Mesenchymal stem cell of Wharton's jelly (primary cell): ENCODE measurements around the genes NDUFA13, ZNF626, ZNF431 and ZNF43.

DNA sequence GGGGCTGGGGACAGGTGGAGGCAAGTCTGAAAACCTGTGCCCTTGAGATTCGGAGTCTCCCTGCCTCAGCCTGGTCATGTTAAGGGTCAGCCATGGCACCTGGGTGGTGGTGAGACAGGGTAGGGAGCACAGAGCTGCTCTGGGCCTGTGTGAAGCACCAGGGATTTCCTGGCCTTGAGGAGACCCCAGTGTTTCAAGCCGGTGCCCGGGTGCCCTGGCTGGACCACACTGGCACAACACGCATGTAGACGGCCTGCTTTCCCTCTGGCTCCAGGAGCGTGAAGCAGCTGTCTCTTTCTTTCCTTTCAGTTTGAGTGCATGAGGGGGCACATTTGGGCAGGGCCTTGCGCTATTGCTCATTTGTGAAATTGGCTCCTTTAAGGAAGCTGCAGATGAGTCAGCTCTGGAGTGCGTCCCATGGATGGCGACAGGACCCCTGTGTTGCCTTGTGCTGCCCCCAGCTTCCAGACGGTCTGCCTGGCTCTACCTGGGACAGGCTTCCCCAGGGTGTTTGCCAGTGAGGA is 51.7 kb downstream of the TSSK6 start:
- CAGE, long polyA plus RNA: no peak

- CAGE, long polyA plus RNA: no peak
These were observed 25.9 kb downstream of the TSSK6 start for GRCh38 chr19:19489017-19490202.

- CAGE, long polyA plus RNA: start-site peak on the plus strand at chr19:19516220-19516235, 48 and 69 reads in 2 replicates
These were observed at the start of gene NDUFA13 for GRCh38 chr19:19515858-19516588. Gene NDUFA13 (plus strand): TSS chr19:19516225.

DNA sequence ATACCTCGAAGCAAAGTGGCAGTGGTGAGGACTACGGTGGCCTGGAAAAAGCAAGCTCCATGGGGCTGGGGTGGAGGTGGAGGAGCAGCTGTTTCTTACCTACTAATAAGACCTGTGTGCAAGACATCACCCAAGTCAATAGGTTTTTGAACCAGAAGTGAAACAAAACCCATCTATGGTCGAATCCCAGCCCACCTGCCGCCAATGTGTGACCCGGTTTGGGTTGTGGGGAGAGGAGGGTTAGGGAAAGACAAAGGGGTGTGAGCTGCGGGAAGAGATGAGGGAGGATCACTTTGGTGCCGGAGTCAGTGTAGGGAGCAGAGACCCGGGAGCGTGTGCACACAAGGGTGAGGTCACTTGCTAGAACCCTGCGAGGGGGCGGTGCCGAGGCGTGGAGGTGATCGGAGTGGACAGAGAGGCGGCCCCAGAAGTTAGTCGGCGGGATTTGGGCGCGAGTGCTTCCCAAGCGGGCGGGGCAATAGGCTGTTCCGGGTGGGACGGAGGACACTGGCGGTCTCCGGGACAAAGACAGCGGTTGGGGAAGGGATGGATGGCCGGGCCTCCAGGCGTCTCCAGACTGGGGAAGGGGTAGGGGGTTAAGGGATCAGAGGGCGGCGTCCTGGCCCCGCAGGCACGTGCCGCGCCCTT is 503 bp downstream of the LPAR2 start:
- CAGE, long polyA plus RNA: no peak

- CAGE, long polyA plus RNA: no peak
These were observed 3.4 kb downstream of the GMIP start for GRCh38 chr19:19639915-19640624.

- CAGE, long polyA plus RNA: no peak
These were observed 3.8 kb upstream of the GMIP start for GRCh38 chr19:19647186-19647778.

GRCh38 chr19:19655177-19655734 is 8.2 kb downstream of the ATP13A1 start:
- CAGE, long polyA plus RNA: no peak

- CAGE, long polyA plus RNA: no peak
These were observed 390 bp downstream of the ATP13A1 start for GRCh38 chr19:19663054-19663518.

GRCh38 chr19:19784675-19785357 is 36.7 kb downstream of the ZNF506 start:
- CAGE, long polyA plus RNA: no peak

DNA sequence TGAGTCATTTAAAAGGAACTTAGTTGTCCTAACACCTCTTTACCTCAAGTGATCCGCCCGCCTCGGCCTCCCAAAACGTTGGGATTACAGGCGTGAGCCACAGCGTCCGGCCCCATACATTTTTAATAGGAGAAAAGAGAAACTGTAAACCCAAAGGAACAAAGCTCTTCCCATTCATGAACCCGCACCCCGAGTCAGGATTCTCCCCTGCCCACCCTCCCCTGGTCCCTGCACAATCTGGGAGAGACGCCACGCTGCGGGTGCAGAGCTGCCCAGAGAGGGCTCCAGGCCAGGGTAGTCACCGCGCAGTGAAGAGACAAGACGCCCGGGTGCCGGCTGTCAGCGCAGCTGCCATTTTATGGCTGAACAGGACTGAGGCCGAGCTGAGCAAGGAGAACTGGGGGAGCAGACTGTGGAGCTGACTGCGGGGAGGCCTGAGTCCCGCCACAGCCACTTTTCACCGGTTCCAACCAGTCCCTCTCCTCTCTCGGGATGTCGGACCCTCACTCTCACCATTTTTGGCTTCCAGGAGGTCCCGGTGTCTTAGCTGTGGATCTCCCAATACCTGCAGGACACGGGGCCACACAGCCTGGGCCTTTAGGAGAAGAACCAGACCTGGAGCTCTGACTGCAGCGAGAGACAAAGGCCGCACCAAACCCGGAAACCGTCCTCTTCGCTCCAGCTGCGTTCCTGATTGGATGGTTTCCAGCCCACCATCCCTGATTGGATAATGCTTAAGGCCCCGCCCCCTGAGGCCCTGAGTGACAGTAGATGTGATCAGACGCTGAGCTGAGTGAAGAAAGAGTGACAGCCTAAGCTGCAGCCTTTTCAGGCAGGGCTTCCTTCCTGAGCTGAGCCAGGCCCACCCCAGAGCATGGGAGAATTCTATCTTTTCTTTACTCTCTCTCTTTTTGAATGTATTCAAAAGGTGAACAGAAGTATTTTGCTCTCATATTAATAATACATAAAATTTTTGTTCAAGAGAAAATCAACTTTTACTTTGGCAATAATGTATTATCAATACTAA is at the start of gene ZNF626:
TSS of gene ZNF626 (minus strand) at position 641 of the 1,027 bp plus-strand sequence.
- CAGE, long polyA plus RNA: no peak

DNA sequence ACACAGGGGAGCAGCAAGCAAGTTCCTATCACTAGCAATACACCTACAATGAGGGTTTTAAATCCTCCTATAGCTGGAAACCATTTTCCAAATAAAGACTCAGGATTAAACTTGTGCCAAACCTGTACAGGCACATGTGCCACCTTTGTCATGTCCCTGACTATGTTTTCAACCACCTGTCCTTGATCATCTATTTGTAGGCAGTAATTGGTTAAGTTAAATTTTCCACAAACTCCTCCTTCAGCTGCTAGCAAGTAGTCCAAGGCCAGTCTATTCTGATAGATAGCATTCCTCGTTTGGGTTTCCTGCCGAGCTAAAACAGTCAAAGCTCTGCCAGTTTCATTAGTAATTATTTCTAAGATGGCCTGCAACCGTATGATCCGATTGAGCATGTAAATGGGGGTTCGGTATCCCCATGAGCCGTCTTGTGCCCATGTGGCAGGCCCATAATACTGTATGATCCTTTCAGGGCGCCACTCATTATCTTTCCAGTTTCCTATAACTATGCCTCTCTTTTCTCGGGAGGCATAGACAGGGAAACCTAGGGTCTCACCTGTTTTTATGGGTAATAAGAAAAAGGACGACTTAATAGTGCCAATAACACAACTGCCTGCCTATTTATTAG is 28.5 kb upstream of the ZNF66 start:
- CAGE, long polyA plus RNA: no peak

GRCh38 chr19:21141611-21142832 is at the start of gene ZNF431:
Gene ZNF431 (plus strand): TSS chr19:21142040.
- CAGE, long polyA plus RNA: no peak

DNA sequence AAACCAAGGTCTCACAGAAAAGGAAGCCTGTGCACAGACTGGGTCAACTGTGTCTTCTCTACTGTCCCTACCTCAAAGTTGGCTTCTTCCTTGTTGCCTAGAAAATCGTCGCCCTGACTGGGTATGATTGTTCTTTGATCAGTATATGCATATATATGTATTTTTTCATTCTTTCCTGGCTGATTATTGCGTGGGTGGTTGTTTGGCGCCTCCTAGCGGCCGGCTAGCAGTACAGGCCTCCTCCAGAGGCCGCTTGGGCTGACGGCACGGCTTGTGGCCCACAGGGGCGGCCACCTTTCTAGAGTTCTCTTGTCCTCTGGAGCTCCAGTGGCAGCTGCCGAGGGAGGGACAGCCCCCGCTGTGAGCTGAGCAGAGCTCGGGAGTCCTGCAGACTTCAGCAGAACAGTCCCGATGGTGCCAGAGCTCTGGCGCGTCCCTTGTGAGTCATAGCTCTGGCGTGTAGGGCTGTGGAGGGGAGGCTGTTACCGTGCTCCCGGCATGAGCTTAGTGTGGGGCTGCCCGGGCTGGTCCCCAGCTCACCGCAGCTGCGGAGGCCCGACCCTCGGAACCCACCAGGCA is 22.6 kb upstream of the ZNF429 start:
- CAGE, long polyA plus RNA: no peak

- CAGE, long polyA plus RNA: no peak
These were observed 11.1 kb upstream of the ZNF429 start for GRCh38 chr19:21494337-21494737.

- CAGE, long polyA plus RNA: no peak
These were observed 5.2 kb downstream of the ZNF429 start for GRCh38 chr19:21510575-21510965.

- CAGE, long polyA plus RNA: no peak
These were observed at the start of gene ZNF43 for GRCh38 chr19:21835729-21836457. Gene ZNF43 (minus strand): TSS chr19:21836182.

DNA sequence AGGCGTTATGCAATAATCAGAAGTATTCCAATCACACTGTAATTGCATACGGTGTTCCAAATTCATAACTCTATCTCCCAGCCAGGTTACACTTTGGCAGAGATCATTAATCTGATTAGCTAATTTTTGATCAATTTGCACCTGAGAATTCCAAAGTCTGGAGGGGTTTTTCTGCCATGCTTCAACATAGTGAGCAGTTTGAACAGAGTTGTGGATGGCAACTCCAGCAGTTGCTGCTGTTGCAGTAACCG is 45.6 kb upstream of the ZNF43 start:
- CAGE, long polyA plus RNA: no peak

DNA sequence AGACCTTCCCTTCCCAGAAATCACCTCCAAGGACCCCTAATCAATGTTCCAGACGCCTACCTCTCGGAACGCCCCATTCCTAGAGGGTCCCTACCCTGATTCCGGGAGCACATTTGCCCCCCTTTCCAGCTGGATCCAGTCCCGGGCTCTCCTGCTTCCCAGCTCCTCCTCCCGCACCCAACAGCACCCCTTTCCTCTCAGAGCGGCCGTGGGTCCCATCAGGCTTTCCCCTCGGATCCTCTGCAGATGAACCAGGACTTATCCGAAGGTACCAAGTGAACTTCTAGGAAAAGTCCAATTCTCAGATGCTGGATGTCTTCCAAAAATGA is 101.2 kb upstream of the ZNF492 start:
- CAGE, long polyA plus RNA: no peak

GRCh38 chr19:22596093-22596541 is 38.0 kb upstream of the ZNF492 start:
- CAGE, long polyA plus RNA: no peak

DNA sequence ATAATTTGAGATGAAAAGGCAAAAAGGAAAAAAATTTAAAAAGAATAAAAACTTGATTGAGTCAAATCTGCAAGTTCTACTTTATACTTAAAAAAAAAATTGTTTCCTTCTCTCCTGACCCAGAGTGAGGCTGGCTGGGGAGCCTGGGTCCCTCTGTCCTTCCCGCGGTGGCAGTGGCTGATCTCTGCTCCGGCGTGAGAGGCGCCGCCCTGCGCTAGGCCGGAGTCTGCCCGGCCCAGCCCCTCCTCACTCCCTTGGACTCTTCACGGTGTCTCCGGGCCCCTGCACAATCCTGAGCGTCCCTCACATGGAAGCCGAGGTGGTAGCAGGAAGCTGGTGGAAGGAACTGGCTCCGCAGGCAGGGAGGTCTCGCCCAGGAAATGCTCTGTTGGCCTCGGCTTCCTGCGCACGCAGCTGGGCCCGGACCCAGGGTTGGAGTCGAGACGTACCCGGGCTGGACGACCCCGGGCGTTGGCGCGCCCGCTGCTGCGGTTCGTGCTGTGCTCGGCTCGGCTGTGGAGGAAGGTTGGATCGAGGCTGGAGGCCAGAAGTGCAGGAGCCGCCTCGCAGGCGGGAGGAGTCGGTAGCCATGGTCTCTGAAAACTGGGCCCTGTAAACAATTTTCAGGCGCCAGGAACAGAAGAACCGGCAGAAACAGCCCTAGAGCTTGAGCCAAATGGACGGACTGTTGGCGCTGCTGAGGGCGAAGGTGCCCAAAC is 46.4 kb downstream of the ZNF724 start:
- CAGE, long polyA plus RNA: no peak